HGPS cell (cell line): ENCODE measurements around a stretch of chr3.

- RRBS, result no CpG with 5 or more reads among the region's 7 CpGs
Measured at GRCh38 chr3:184820181-184820694, 8.3 kb downstream of the VPS8 start.

GRCh38 chr3:184846460-184846796 is 34.5 kb downstream of the VPS8 start:
- RRBS, result no CpG with 5 or more reads among the region's 5 CpGs

GRCh38 chr3:185324371-185324801 is 38.5 kb upstream of the MAP3K13 start:
- RRBS, result no CpG with 5 or more reads among the region's 5 CpGs

- RRBS, result no CpG with 5 or more reads among the region's 4 CpGs
Measured at GRCh38 chr3:185337243-185337651, 25.7 kb upstream of the MAP3K13 start.

- RRBS, result no CpG with 5 or more reads among the region's 23 CpGs
Measured at GRCh38 chr3:185507867-185508718, 9.3 kb upstream of the TMEM41A start.

- RRBS, result no CpG with 5 or more reads among the region's 7 CpGs
Measured at GRCh38 chr3:185555031-185555602, 2.7 kb upstream of the LIPH start.

GRCh38 chr3:185634149-185634880 is 48.2 kb downstream of the SENP2 start:
- RRBS, result no CpG with 5 or more reads among the region's 13 CpGs

- RRBS, result 99% methylated on average over 2 of the region's 14 CpGs
Measured at GRCh38 chr3:185649337-185649950, 63.3 kb downstream of the SENP2 start.

DNA sequence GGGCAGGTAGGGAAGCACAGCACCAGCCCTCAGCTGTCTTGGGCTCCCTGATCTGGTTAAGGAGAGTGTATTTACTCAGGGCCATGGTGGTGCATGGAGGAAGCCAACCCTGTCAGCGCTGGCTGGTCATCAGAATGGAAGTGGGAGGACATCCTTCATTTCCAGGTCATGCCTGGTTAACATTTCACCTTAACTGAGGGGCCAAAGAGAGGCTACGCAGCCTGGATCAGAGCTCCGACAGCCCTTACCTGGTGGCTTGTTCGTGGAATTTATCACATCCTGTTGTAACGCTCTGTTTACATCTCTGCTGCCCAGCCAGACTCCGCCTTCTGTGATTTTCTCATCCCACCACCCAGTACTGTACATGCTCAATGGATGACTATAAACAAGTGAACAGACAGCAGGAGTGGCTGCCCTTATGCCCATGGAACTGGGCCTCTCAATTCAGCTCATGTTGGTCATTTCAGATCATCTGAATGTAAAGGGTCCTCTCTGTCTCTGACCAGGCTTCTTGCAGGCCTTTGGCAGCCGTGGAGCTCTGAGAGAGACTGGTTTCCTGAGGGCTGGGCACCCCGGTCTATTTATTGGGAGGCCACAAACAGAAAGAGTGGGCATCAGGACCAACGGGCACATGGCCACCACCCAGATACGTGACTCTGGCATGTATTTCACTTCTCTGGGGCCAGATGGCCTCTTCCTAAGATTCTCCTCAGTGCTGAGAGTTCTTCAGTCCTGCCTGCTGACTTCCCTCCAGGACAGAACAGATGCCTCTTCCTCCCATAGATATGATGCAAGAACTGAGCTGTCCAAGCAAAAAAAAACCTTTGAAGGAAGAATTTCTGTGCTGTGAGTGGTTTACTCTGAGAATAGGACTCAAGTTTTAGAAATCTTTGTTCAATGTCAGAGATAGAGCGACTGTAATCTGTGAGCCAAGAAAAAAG is 108.0 kb downstream of the IGF2BP2 start:
- RRBS, result no CpG with 5 or more reads among the region's 11 CpGs

DNA sequence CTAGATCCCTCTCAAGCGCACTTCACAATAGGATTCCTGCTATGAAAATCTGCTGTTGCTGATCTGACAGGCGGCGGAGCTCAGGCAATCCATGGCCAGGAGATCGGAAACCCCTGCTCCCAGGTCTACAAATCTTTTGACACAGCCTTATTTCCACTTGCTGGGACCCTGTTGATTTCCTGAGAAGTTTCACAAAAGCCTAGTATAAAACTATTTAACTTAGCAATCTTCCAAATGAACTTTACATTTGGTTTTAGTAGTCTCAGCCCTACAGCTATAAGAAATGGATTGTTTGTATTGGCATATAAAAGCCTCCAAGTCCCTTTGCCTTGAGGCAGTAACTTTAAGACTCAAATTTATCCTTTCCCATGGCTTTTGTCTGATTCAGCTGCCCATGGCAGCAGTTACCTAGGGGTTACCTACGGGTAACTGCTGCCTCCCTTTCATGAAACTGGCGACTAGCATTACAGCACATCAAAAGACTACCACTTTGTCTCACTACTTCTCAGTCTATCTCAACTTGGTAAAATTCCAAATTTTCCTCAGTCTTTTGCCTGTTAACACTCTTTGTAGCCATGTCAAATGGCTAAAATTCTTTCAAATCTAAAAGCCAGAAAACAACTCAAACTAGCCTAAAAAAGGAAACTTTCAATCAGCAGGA is 22.6 kb downstream of the TRA2B start:
- RRBS, result no CpG with 5 or more reads among the region's 6 CpGs

- RRBS, result no CpG with 5 or more reads among the region's 7 CpGs
Measured at GRCh38 chr3:185916963-185918122, 20.5 kb downstream of the TRA2B start.

DNA sequence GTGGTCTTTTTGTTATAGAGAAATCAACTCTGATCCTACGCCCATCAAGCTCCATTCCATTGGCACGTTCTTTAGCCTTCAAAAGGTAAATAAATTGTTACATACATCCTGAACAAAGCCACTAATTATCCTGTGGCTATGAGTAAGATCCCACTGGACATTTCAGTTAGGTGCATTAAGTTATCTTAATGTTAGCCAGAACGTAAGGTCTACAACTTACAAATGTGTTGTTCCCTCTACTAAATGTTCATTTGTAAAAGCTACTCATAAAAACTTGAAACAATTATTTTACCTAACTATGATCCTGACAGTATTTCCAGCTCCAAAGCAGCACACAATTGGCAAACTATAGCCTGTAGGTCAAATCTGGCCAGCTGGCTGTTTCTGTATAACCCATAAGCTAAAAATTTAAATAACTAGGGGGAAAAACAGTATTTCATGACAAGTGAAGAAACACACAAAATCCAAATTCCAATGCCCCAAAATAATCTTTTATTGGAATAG is 15.7 kb downstream of the TRA2B start:
- RRBS, result no CpG with 5 or more reads among the region's 3 CpGs

- RRBS, result no CpG with 5 or more reads among the region's 6 CpGs
Measured at GRCh38 chr3:185932027-185932813, 5.6 kb downstream of the TRA2B start.

DNA sequence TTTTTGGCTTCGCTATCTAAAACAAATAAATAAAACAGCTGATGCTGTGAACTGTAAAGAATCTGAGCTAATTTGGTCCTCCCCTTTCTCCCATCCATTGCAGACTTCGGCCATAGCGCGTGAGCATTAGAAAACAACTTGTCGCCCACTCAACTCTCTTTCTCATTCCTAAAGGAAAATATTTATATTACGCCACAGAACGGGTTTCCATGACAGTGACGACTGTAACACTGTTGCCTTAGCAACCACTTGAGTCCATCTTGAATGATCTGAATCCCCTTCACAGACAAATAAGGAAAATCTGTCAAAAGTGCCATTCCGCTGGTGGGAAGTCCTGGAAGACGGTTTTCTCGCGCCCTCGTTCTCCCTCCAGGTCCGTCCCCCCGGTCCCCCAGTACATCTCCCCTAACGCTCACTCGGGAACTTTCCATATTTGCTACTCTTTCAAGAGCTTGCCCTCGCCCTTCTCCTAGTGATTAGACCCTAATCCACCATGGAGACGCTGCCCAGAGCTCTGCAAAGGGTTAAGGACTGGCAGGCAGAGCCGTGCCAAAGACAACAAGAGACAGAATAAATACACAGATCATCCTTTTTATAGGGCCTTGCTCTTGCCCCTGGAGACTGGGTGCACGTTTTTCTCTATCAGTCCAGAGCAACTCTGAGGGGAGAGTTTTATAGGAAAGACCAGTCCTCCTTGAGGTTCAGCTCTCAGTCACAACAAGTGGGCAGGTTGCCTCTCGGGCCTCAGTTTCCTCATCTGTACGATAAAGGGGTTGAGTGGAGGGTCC is 50.5 kb downstream of the CRYGS start:
- RRBS, result no CpG with 5 or more reads among the region's 23 CpGs

DNA sequence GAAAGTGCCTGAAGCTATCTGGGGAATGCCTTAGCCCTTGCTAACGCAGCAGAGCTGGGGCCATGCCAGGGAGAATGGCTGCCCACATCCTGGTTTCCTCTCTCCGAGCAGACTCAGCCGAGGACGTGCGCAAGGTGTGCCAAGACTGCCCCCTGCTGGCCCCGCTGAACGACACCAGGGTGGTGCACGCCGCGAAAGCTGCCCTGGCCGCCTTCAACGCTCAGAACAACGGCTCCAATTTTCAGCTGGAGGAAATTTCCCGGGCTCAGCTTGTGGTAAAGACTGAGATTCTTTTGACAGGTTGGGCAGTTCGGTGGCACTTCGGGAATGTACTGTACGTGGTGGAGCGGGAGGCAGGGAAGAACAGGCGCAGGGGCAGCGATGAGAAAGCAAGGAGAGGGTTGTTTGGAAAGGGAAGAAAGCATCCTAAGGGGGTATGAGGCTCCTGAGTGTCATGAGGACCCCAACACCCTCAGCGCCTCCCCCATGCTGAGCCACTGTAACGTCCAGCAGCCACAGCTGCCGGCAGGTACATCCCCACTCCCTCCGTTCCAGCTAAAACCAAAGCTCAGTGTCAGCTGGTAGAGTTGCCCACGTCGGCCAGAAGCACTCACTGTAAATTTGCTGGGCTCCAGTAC is 4.3 kb downstream of the AHSG start:
- RRBS, result no CpG with 5 or more reads among the region's 26 CpGs

GRCh38 chr3:186786113-186786799 is 2.9 kb downstream of the EIF4A2 start:
- RRBS, result no CpG with 5 or more reads among the region's 5 CpGs

- RRBS, result no CpG with 5 or more reads among the region's 9 CpGs
Measured at GRCh38 chr3:186786800-186787668, 3.7 kb downstream of the EIF4A2 start.

DNA sequence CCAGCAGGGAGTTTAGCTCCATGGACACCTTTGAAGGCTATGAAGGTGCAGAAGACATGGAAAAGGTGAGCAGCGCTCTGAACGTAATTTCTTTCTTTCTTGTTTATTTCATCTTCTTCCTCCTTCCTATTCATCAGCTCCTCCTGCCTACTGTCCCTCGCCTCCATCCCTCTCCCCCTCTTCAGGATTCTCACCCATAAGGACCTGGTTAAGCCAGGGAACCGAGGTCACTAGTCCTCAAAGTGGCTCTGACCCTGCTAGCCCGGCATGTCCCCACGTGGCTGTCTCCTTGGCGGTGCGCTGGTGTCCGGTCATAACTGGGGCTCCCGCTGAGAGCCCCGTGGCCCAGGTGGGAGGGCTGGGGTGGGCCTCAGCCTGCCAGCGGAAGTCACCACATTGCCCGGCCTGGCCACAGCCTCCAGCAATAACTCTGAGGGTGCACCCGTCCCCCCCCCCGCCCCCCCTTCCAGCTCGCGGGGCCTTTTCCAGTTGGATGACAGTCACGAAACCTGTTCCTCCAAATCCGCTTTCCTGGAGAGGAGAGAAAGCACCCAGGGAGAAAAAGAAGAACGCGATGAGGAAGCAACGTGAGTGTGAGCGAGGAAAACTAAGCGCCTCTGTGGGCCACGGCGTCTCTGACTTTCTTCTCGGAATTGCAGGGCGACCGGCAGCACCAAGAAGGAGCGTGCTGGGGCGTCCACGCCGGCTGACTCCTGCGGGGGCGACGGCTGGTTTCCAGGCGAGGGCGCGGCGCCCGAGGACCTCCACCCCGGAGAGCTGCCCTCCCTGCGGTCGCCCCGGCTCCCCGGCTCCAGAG is 15.7 kb upstream of the ADIPOQ start:
- RRBS, result 12% methylated on average over 14 of the region's 46 CpGs

DNA sequence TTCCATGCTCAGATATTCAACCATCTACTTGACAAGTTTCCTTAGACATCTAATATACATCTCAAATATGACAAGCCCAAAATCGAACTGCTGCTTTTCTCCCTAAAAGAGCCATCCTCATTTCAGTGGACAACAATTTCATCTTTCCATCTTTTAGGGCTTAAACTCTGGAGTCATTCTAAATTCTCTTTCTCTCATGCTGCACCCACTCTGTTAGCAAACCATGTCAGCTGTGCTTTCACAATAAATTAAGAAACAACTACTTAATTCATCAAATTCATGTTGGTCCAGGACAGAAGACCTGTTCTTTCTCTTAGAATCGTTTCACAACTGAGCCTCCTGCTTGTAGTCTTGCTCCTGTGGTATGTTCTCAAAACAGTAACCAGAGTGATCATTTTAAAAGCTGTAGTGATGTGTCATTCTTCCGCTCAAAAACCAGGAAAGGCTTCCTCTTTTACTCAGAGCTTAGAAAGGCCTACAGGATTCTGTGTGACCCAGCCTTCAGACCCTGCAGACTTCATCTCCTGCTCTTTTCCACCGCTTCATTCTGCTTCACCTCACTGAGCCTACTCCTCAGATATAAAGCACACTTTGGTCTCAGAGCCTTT is 22.5 kb downstream of the ST6GAL1 start:
- RRBS, result no CpG with 5 or more reads among the region's 4 CpGs

- RRBS, result no CpG with 5 or more reads among the region's 16 CpGs
Measured at GRCh38 chr3:186976883-186977911, 46.9 kb downstream of the ST6GAL1 start.